Frontal cortex (tissue), 2 donors: Measurements from ENCODE around the genes ZNF358, FCER2, MAP2K7 and TGFBR3L.

DNA sequence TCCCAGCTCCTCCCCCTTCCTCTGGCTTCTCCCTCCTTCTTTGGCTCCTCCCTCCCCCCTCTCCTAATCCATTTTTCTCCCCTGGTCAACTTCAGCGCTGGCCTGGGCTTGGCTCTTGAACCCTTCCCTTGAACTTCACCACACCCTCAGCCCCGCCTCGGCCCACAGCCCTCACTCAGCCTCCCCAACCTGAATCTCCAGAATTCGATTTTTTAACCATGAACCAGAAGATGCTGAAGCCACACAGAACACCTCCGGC lies 9.1 kb upstream of the ZNF358 start:
- RAMPAGE, long total RNA: no peak

DNA sequence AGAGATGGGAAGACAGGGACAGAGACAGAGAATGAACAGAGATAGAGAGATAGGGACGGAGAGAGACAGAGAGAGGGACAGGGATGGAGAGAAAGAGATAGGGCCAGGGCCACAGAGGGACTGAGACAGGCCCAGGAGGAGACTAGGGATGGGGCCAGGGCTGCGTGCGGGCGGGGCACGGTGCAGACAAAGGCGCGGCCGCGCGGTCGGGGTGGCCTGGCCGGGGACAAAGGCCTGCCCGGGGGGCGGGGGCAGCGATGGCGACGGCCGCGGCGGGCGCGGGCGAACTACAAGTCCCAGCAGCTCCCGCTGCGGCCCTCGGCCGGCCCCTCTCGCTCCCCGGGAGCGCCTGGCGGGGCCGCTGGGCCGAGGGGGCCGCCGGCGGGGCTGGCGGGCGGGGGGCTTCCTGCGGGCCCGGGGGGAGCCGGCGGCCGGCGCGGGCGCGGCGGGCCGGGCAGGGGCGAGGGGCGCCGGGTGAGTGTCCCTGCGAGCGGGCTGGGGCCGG lies at the start of gene ZNF358:
TSS of gene ZNF358 (plus strand) at position 328 of the 505 bp plus-strand sequence.
- RAMPAGE, long total RNA: no peak

GRCh38 chr19:7519794-7520772 lies 2.3 kb upstream of the MCOLN1 start:
- RAMPAGE, long total RNA: no peak

DNA sequence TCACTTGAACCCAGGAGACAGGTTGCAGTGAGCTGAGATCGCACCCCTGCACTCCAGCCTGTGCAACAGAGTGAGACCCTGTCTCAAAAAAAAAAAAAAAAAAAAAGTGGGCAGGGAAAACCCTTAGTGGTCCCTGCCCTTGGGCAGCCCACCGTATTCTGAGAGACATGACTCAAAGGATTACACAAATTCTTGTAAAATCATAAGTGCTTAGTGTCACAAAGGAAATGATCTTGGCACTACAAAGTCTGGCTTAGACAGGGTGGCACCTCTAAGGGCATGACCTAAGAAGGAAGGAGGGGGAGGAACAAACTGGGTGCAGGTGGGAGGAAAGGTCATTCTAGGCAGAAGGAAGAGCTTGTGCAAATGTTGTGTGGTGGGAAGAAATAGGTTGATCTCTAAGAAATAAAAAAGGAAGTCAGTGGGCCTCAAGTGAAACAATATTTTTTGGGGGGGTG lies 10.3 kb downstream of the PNPLA6 start:
- RAMPAGE, long total RNA: no peak

GRCh38 chr19:7628787-7629360 lies 471 bp downstream of the XAB2 start:
- RAMPAGE, long total RNA: no peak

- RAMPAGE, long total RNA: no peak
Observed at GRCh38 chr19:7645092-7645817, 8.3 kb downstream of the STXBP2 start.

DNA sequence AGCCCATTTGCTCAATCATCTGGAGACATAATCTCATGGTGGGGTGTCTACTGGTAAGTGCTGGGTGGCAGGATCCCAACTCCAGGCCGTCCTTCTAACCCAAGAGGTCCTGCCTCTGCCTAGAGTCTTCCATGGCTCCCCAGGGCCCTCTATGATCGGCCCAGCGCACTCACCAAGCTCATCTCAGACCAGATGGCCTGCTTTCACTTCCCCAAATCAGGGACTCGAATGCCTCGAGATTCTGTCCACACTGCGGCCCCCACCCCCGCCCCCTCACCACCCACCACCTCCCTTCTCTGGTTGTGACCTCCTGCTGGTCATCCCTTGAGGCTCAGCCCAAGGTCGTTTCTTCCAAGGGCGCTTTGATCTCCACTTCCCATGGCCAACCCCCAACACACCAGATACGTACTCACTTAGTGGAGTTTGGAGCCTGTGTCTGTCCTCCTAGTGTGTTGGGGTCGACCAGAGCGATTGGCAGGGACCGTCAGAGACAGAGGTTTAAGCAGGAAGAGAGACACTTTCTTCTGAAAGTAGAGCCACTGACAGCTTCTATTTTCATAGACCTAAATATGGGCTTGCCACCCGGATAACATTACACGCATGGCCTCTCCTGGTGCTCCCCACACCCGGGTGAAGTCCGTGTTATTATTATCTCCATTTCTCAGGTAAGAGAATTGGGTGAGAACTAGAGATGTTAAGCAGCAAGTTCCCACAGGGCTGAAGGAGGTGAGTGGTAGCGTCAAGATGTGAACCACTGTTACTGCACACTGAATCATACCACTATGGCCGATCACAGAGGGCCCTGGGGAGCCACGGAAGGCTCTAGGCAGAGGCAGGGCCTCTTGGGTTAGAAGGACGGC lies at the start of gene FCER2:
TSS of gene FCER2 (minus strand) at position 526 of the 860 bp plus-strand sequence.
- RAMPAGE, long total RNA: no peak

DNA sequence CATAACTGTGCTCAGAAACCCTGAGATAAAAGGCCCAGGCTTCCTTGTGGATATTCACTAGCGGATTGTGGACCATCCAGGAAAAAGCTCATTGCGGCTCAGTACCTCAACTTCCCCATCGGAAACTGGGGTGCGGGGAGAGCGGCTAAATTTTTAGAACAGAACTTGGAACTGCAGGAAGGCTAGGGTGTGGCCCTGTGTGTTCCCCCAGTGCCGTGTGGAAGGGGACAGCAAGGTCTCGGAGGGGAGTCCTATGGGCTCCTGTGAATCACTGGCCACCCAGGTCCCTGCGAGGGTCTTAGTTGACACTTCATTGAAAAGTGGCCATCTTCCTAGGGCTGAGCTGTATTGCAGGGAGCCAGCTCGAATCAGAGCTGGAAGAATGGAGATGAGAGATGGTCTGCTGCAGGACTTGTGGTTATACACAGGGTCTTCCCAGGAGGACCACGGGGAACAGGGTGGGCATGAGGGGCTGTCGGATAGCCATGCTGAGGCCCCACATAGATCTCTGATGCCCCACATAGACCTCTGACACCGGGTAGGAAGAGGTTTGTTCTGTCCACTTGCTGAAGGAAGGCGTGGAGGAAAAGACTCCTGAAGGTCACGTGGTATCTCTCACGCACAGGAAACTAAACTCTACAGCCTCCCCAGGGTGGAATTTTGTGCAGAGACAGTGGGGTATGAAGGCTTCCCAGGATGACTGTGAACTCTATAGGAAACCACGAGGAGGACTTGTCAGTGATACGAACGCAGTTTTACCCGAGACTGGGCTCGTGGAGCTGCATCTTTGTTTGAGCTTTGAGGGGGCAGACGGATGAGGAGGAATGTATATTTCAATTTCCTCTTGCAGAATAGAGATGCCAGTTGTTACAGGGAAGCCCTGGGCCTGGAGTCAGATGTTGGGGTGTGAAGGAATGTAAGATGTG lies 2.6 kb downstream of the EVI5L start:
- RAMPAGE, long total RNA: no peak

GRCh38 chr19:7903758-7904865 lies at the start of gene MAP2K7:
TSS of gene MAP2K7 (plus strand) at chr19:7903877.
- RAMPAGE, long total RNA: no peak

DNA sequence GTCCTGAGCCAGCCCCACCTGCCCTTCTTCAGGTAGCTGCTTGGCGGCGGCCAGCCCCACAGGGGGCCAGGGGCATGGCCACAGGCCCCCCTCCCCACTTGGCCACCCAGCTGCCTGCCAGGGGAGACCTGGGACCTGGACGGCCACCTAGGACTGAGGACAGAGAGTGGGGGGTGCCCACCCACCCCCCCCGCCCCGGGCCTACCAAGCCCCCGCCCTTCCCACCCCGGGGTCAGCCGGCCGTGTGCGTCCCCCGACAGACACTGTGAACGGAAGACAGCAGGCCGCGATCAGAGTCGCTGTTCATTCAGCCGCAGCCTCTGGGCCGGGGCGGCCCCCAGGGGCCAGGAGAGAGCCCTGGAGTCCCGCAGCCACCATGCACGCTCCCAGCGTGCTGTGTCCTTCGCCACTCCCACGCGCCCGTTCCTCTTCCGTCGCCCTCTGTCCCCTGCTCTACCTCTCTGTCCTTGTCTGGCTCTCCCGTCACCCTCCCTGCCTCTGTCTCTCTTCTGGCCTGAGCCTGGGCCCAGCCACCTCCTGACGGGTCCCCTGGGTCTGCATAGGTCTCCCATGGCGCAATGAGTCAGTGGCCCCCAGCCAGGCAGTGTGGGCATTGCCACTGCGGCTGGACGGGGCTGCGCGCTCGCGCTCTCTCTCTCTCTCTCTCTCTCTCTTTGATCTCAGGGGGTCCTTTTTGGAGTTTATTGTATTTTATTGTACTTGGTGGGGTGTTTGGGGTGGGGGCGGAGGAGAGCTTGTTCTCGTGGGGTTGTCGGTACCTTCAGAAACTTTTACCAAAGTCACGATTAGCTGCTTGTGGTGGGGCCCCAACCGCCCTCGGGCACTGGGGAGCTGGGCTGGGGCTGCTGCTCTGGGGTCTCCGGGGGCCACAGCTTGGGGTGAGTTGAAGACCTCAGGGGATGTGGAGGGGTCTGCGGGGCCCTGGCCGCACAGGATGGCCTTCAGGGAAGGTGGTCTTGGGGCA lies 1.9 kb upstream of the TGFBR3L start:
- RAMPAGE, long total RNA: no peak

DNA sequence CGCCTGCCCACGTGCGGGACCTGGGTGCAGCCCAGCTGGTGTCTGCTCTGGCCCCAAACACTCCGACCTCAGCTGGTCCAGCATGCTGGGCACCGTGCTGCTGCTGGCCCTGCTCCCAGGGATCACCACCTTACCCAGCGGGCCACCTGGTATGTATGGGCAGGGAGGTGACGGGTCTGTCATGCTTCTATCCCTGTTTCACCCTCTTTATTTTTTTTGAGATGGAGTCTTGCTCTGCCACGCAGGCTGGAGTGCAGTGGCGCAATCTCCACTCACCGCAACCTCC lies at the start of gene TGFBR3L:
TSS of gene TGFBR3L (plus strand) at position 56 of the 286 bp plus-strand sequence.
- RAMPAGE, long total RNA: no peak

GRCh38 chr19:7920894-7921385 lies 802 bp downstream of the SNAPC2 start:
- RAMPAGE, long total RNA: start-site peak on the plus strand at chr19:7920991-7921040, 27 and 7 reads in 2 replicates

- RAMPAGE, long total RNA: no peak
Observed at GRCh38 chr19:7933843-7934497, 8.0 kb upstream of the CTXN1 start.

DNA sequence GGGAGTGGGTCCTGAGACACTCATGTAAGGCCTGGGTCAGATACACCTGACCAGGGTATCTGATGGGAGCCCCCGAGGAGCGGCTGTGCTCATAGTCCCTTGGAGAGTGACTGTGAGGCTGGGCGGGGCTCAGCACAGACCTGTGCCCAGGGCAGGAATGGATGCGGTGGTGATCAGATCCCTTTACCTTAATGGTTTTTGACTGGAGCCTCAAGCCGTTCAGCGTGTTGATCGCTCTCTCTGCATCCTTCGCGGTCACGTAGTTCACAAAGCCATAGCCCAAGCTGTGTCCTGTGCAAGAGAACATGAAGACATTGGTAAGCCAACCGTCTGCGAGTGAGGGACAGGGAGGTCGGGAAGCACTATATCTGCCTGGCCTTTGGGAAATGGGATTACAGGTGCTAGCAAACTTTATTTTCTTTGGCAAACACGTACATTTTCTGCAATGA lies 24.5 kb downstream of the ELAVL1 start:
- RAMPAGE, long total RNA: no peak

DNA sequence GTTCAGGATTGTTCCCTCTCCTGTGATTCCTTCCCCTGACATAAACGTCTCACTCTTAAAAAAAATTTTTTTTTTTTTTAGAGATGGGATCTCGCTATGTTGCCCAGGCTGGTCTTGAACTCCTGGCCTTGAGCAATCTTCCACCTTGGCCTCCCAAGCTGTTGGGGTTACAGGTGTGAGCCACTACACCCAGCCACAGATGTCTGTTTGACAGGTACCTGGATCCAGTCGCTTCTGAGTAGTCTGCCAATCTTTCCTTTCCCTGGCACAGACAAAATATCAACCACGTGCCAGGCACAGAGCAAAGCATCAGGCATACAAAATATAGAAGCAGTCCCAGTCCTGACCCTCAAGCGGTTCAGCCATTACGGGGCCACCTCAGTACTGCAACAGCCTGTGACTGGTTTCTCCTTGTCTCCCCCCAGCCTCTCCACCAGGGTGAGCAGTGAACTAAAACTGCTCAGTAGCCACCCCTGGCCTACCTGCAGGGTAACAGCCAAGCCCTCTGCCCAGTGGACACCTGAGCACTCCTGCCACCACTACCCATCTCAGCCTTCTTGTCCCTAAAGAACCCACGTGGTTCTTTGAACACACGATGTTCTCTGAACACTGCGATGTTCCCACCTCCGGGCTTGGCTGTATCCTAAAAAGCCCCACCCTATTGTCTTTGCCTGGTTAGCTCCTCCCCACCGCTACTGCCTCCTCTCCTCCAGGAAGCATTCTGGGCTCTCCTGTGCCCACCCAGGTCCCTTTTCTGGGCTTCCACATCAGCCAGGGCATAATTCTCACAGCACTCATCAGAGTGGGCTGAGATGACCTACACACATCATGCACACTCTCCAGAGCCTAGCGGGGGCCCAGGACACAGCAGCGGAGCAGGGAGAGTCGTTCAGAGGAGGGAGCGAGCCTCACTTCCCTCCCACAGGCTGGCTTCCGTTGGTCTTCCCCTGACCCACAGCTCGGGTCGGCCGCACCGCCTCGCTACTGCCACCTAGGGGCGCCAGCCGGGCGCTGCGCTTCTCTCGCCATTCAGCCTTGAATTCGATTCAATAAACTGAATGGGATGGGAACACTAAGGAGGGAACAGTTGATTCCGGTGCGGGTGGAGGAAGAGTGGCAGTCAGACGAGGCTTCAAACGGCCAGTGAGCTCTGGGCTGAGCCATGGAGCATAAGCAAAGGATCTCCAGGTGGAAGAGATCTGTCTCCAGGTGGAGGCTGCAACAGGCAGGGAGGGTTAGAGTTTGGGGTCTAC lies 3.4 kb downstream of the ELAVL1 start:
- RAMPAGE, long total RNA: no peak

DNA sequence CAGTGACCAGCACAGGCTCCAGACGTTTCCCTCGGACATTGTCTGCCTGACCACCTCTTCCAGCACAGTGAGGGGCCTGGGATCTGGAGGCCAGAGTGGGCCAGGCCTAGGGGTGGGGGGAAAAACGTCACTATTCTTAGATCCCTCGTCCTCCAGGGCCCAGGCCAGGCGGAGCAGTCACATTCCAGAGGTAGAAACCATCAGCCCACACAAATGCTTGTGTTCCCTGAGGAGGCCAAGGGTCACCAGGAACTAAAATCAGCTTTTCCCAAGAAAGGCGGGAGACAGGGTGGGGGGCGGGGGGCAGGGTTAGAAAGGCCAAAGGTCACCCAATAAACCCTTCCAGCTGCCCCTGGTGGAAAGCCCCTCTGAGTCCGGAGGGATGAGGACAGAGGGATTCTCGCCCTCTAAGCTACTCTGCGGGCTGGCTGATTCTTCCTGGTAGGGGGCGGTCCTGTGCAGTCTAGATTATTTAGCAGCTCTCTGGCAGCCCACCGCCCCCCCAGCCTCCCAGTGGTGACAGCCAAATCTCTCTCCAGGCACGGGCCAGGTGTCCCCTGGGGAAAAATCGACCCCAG lies 23.6 kb upstream of the CCL25 start:
- RAMPAGE, long total RNA: no peak

DNA sequence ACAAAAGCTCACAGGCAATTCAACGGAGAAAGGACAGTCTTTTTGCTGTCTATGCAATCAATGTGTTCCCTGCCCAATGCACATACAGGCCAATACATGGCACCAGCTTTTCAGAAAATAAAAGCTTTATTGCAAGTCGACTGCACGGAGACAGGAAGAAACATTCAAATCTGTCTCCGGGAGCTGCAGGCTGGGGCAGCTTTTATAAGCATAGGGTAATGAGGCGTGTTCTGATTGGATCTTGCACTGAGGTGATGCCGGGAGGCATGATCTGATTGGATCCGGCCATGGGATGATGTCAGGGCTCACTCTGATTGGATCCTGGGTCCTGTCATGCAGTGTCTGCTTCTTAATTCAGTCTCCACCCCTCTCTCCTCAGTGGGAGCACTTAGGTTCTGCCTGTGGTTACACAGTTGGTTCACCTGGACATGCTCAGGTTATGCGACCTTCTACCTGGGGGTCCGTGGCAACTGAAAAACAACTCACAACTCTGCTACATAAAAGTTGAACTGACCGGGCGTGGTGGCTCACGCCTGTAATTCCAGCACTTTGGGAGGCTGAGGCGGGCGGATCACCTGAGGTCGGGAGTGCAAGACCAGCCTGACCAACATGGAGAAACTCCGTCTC lies 11.8 kb upstream of the FBN3 start:
- RAMPAGE, long total RNA: no peak

DNA sequence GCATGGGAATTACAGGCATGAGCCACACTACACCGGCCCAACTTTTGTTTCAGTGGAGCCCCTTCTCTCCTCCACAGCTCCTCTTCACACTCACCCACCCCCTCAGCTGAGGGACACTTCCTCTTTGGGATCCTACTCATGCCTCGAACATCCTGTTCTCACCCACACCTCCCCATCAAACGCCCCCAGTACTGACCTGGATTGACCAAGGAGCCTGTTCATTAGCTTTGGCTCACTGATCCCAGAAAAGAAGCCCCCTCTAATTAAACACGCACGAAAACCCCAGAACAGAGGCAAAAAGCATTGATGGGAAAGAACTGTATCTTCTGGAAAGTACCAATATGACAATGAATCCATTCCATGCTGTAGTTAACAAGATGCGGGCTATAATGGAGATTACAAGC lies 12.6 kb upstream of the CERS4 start:
- RAMPAGE, long total RNA: no peak

- RAMPAGE, long total RNA: no peak
Observed at GRCh38 chr19:8323471-8324527, 2.5 kb downstream of the RPS28 start.

GRCh38 chr19:8421680-8422570 lies 8.8 kb downstream of the MARCHF2 start:
- RAMPAGE, long total RNA: no peak